Measurements from ENCODE around the genes MIDN and C19orf25.

GRCh38 chr19:1135490-1136664, 32.1 kb downstream of the GPX4 start:
- RRBS: 78% methylated on average over 19 of the region's 42 CpGs

DNA sequence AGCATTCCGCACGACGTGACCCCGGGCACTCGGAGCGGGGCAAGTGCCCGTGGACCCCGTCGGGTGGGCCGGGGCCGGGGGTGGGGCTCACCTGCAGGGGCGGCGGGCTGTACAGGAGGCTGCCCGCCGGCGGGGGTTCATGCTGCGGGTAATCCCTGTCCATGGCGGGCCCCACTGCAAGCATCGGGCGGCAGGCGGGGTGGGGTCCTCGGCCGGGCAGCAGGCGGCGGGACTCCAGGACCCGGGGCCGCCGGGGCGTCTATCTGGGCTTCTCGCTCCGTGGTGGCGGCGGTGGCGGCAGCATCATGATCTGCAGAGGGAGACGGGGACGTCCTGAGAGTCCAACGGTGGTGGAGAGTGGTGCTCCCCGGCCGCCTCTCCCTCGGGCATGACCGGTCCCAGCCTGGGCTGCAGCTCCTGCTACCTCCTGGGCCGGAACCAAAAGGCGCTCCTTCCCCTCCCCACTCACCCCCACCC, 19.9 kb downstream of the SBNO2 start:
- RRBS: 92% methylated on average over 11 of the region's 43 CpGs

- RRBS: 100% methylated on average over 2 of the region's 57 CpGs
Measured at GRCh38 chr19:1157419-1158362, 16.4 kb downstream of the SBNO2 start.

GRCh38 chr19:1211345-1211969, 5.9 kb downstream of the STK11 start:
- RRBS: no CpG with 5 or more reads among the region's 29 CpGs

DNA sequence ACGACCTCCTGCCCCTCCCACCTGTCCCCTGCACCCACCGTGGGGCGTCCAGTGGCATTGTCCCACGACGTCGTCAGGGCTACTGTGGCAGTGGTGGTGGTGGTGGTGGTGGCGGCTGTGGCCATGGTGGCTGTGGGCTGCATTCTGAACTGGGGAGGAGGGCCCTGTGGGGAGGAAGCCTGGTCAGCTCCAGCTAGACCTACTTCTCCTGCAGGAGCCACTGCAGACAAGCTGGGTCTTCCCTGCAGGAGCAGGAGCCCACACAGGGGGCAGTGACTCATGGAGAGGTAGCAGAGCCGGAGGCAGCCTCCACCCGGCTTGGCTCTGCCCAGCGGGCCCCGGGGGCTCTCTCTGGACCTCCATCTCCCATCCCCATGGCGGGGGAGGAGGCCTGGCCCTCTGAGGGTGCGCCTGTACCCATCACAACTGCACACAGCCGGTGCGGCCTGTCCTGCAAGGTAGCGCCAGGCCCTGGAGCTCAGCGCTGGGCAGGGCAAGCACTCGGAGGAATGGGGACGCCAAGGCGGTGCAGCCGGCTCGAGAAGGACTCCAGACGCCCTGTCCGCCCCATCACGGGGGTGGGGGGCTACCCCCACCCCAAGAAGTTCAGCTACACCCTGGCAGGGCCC, 1.7 kb downstream of the CBARP start:
- RRBS: 42% methylated on average over 12 of the region's 25 CpGs

GRCh38 chr19:1239629-1240126, 1.9 kb upstream of the ATP5F1D start:
- RRBS: no CpG with 5 or more reads among the region's 22 CpGs

GRCh38 chr19:1247961-1248652, at the start of gene MIDN:
MIDN (plus strand) TSS chr19:1248583.
- RRBS: 8% methylated on average over 11 of the region's 55 CpGs

DNA sequence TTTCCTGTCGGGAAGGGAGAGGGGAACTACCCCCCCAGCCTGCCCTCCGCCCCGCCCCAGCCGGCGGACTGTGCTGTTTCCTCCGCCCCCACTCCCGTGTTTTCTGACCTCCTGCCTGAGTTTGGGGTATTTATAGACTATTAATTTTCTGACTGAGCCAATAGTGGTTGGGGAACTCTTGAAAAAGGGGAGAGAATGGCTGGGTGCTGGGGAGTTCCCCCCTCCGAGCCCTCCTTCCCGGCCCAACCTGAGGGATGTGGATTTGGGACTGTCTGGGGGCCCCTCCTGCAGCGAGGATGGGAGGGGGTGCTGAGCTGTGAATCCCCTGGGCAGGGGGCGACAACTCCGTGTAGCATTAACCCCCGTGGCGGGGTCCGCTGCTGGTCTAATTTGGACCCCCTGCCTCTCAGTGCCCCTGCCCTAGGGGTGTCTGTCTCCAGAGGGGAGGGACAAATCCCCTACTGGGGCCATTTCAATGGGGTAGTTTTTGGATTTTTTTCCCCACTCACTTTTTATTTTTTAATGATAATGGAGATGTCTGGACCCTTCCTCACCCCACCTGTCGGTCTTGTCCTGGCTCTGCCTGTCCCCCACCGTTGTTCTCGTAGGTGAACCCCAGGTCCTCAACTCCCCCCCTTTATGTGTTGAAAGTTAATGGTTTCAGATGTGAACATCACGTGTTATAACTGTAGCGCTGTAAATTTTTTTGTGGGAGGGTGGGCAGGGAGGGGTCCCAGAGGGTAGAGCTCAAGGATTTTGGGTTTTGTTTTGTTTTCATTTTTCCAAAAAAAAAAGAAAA, 9.8 kb downstream of the MIDN start:
- RRBS: no CpG with 5 or more reads among the region's 20 CpGs

GRCh38 chr19:1262358-1263005, 6.7 kb upstream of the CIRBP start:
- RRBS: 8% methylated on average over 1 of the region's 24 CpGs

DNA sequence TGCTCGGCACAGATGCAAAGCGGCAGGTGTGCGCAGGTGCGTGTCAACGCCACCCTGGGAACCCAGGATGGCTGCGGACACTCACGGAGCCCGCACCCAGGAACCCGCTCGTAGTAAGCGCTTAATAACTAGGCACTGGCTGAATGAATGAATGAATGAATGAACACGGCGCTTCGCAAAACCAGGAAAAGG, 1.9 kb upstream of the CIRBP start:
- RRBS: no CpG with 5 or more reads among the region's 14 CpGs

GRCh38 chr19:1284157-1285022, 1.3 kb upstream of the EFNA2 start:
- RRBS: 77% methylated on average over 3 of the region's 24 CpGs

DNA sequence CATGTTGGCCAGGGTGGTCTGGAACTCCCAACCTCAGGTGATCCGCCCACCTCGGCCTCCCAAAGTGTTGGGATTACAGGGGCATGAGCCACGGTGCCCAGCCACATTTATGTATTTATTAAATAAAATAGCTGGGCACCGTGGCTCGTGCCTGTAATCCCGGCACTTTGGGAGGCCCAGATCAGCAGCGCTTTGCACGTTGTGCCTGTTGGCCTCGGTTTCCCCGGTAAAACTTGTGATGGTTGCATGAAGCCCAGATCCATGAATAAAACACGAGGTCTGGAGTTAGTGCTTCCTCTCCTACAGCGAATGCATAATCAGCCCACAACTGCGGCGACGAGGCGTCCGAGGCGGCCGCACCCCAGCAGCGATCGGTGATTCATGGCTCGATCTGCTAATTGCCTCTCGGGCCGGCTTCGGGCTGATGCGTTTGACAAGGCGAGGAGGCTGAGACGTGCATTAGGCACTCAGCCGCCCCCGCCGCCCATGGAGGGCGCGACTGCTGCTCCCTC, 21.1 kb upstream of the PWWP3A start:
- RRBS: 88% methylated on average over 5 of the region's 33 CpGs

- RRBS: no CpG with 5 or more reads among the region's 11 CpGs
Measured at GRCh38 chr19:1379824-1380372, 3.8 kb upstream of the NDUFS7 start.

DNA sequence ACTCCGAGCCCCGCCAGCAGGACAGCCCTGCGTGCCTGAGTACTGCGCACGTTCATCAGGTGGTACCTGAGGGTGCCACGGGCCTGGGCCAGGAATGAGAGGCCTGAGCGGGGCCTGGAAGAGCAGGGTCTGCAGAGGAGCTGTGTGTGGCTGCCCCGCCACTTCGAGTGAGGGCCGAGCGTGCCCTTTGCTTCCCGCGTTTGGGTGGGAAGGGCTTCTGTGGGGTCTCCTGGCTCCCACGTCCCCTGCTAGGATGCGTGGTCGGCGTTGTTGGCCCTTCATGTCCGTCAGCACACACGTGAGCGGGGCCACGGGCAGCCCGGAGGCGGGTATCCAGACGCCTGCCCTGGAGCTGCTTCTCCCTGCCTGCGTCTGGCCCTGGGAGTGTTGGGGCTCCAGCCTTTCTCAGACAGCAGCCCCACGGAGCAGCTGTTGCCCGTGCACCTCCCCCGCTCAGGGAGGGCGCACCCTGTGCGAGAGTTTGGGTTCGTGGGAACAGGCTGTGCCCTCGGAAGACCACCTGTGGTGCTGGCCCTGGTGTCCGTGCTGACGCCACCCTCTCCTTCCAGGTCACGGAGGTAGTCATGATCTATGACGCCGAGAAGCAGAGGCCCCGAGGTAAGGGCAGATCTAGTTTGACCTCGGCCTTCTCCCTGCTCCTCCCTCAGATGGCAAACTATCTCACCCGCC, 14.5 kb downstream of the DAZAP1 start:
- RRBS: no CpG with 5 or more reads among the region's 40 CpGs

DNA sequence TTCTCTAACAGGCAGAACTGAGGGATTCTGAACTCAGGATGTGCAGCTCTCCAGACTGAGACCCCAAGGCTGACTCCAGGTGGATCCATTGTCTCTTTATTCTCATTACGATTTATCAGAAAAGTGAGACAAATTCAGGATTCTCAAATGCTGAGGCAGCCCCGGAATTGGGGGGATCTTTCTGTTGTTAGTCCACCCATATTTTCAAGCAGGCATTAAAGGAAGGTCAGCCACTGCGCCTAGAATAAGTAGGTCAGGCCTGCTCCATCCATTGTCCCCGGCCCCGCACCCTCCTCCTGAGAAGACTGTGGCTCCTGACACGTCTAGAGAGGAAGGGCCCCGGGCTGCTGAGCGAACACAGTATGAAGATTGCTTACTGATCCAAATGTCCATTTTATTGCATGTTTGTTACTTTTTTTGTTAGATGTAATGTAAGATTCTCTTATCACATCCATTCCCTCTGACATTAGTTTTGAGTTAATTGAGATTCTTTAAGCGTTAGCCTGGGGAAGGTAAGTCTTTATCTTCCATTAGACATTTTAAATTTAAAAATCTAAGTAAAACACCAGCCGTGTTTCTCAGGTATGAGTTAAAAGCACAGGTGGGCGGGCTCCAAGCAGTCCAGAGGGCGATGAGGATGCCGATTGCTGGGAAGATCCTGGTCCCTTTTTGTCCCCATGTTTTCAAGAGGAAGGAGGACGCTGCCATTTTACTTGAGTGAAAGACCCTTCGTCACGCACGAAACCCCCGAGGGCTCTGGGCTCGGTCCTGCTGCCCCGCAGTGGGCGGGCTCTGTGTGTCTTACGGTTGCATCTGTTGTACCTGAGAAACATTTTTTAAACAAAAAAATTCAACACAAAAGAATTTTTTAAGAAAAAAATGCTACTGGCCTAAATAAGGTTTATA, 10.1 kb upstream of the RPS15 start:
- RRBS: 87% methylated on average over 2 of the region's 22 CpGs

- RRBS: 82% methylated on average over 6 of the region's 23 CpGs
Measured at GRCh38 chr19:1441752-1442658, 3.8 kb downstream of the RPS15 start.

GRCh38 chr19:1479088-1479848, at the start of gene C19orf25:
C19orf25 (minus strand) TSS chr19:1479215.
- RRBS: 1% methylated on average over 23 of the region's 60 CpGs

DNA sequence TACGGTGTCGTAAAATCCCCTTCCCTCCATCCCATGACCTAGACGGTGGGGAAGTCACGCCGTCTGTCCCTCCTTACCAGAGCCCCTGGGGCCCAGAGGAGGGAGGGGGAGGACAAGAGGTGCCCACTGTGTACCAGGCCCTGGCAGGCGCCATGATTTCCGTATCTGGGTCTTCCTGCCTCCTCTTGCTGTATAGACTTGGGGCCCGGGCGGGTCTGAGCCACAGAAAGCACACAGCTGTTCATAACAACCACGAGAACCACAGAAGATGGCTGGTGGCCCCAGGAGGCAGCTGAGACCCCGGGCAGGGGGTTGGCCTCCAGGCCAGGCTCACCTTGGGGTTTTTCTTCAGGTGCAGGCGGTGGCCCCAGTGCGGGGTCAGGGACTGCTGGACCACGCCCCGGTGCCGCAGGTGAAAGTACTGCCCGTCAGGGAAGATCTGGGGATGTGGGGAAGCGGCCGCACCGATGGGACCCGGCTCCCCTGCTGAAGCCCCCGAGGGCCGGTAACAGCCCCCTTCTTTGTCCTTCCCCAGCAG, 622 bp downstream of the PCSK4 start:
- RRBS: 23% methylated on average over 12 of the region's 23 CpGs

GRCh38 chr19:1524185-1524592, 312 bp downstream of the PLK5 start:
- RRBS: 2% methylated on average over 44 of the region's 61 CpGs

DNA sequence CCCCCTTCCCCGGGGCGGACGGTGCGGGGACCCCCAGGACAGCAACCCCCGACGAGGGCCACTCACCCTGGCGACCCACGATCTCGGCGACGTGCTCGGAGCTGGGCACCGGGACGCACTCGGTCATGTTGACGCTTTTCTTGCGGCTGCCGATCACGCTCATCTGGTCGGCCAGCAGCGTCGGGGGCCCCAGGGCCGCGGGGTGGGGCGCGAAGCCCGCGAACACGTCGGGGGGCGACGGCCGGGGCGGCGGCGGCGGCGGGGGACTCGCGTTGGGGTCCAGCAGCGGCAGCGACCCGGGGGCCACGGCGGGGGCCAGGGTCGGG, 764 bp downstream of the MEX3D start:
- RRBS: 2% methylated on average over 18 of the region's 46 CpGs

Data from foreskin fibroblast (primary cell).